Measurements from ENCODE around the genes EEPD1 and MATCAP2.

GRCh38 chr7:34097223-34097526, 191.8 kb downstream of the BMPER start:
- RRBS: no CpG with 5 or more reads among the region's 1 CpG

DNA sequence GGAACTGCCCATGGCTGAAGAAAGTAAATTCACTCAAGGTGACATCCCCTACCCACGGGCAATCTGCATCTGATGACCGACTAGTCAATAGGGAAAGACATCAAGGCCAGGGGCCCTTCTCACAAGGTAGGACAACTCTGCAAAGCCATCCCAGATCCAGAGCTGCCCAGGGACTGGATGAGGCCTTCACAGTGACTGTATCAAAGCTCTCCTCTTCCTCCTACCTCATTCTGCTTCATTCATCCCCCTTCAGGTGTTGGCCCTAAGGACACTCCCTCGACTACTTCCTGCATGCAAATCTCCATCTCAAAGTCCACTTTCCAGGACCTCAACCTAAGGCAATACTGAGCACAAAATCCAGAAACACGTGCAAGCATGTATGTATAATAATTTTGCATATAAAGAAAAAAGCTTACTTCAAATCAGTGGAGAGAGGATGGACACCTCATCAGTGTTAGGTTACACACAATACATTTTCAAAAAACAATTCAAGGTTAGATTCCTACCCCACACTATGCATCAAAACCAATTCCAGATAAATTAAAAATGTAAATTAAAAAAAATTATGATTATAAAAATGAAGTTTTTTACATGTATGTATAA, 25.1 kb downstream of the DPY19L1 start:
- RRBS: no CpG with 5 or more reads among the region's 4 CpGs

GRCh38 chr7:35092745-35093084, 55.4 kb upstream of the DPY19L1 start:
- RRBS: no CpG with 5 or more reads among the region's 6 CpGs

DNA sequence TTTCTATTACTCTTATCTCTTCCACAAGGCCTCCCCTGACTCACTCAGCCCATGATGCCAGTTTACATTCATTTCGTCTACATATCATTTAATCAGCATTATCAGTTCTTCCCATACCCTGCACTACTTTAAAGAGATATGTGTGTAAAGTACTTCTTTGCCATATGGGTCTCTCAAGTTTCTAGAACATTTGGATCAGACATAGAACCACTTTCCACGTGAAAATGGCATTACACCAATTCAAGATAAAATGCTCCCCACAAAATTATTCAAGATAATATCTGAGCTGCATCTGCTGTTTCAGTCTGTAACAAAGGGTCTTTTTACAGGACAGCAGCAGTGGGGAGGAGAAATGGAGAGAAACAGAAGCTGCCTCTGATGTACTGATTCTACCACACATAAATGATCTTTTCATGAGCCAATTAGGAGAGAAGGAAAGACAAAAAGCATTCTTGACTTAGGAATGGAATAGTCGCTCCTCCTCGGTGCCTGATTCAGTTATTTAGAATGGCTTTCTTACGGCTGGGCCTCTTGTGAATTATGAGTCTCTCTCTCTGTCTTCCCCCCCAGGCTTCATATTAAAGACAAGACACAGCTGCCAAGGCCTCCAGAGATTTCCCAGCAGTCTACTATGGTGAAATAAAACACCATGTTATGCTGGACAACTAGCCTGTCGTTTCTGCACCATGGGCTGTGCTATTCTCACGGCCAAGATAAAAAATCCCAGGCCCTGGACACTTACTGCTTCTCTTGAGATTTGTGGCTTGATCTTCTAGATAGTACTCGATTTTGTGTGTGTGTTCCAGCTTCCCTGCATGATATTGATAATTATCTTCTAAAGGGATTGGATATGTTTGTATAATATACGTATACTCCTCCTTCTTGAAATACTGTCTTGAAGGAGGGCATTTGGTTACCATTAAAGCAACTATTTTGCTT, 46.7 kb upstream of the SEPTIN7 start:
- RRBS: no CpG with 5 or more reads among the region's 9 CpGs

DNA sequence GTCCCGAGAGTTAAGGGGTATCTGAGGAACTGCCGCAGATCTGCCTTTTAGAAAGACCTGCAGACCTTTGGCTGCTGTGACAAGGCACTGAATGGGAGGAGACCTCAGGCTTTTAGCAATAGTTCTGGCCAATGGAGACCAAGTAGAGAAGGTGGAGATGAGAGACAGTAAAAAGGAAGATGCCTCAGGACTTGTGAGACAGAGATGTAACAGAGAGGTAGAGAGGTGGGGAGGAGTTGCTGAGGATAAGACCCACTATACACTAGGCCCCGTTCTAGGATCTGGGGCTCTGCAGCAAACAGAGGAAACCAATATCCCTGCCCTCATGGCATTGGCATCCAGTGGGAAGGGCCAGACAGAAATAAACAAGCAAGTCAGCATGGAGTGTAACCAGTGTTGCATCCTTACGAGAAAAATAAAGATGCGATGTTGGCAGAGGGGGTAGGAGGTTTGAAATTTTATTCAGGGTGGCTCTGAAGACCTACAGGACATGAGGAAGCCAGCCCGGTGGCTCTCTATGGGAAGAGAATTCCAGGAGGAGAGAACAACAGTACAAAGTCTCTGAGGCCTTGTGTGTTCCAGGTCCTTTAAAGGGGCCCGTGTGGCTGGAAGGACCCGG, 22.1 kb upstream of the EEPD1 start:
- RRBS: 60% methylated on average over 2 of the region's 8 CpGs

DNA sequence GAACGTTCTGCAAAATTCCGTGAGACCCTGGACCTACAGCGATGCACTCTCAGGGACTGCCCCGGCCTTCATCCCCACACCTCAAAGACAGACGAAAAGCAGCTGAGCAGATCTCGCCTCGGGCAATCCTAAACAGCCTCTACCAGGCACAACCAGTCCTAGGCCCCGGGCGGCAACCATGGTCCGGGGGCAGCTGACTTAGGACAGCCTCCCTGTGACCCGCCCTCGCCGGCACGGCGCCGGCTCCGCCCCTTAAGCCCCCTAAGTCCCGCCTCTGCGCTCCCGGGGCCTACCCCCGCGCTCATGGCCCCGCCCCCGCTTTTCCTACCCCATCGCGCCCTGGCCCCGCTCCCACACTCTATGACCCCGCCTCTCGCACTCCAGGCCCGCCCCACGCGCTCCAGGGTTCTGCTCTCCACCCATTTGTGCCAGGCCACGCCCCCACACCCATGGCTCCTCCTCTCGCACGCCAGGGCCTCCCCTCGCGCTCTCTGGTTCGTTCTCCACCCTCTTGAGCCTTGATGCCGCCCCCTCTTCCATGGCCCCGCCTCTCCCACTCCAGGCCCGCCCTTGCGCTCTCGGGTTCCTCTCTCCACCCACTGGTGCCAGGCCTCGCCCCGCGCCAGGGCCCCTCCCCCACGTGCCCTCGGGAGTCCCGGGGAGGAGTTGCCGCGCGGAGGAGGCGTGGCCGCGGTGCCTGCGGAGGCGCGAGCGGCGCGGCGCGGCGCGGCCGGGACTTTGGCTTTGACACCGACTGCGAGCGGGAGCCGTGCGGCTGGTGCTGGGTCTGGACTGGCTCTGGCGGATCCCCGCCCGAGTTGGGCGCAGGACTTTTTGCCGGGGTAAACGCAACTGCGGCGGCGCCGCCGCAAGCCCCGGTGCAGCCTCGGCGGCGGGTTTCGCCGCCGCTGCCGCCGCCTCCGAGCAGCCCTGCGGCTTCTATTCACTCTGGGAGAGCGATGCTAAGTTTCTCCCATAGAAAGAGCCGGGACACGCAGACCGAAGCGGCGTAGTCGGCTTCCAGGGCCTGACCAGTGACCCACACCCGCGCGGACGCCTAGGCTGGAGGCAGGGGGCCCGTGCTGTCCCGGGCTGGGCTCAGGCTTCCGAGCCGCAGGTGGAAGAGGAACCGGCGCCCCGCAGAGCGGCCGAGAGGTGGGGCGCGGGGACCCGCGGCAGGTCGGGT, at the start of gene EEPD1:
TSS of gene EEPD1 (plus strand) at position 735 of the 1,186 bp plus-strand sequence.
- RRBS: 2% methylated on average over 62 of the region's 118 CpGs

DNA sequence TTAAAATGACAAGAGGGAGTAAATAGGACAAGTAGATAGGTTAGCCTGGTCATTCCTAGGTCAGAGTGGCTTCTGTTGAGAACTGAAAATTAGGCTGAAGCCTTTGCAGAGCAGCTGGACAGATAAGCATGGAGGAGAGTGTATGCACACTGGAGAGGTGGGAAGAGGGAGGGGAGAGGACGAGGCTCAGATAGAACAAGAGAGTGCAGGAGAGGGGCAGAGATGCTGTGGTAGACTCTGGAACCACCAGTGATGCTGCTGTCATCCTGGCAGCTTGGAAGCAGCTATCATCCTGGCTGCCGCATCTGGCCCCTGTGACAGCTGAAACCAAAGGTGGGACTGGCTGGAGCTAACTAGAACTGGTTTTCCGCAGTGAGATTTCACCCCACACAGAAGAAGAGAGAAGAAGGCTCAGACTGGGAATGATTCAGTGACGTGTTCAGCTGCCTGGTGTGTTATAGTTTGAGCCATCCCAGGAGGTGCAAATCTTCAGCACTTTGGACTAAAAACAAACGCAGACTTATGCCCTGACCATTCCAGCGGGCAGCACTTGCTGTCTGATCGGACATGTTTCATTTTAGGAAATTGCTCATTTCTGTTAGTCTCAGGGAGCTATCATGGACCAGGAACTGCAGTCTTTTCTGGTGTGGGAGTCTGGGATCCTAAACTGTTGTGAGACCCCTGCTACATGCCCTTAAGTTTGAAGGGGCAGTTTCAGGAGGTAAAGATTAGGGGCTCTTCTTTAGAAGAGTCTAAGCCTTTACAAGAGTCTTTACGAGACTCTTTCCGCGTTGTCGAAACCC, 38.4 kb downstream of the EEPD1 start:
- RRBS: no CpG with 5 or more reads among the region's 11 CpGs

- RRBS: no CpG with 5 or more reads among the region's 4 CpGs
These were observed 80.9 kb downstream of the MATCAP2 start for GRCh38 chr7:36286089-36286656.

- RRBS: no CpG with 5 or more reads among the region's 19 CpGs
These were observed 79.5 kb downstream of the MATCAP2 start for GRCh38 chr7:36287245-36288335.

GRCh38 chr7:36366456-36367506, at the start of gene MATCAP2:
MATCAP2 (minus strand) TSS chr7:36367240.
- RRBS: 7% methylated on average over 34 of the region's 99 CpGs

DNA sequence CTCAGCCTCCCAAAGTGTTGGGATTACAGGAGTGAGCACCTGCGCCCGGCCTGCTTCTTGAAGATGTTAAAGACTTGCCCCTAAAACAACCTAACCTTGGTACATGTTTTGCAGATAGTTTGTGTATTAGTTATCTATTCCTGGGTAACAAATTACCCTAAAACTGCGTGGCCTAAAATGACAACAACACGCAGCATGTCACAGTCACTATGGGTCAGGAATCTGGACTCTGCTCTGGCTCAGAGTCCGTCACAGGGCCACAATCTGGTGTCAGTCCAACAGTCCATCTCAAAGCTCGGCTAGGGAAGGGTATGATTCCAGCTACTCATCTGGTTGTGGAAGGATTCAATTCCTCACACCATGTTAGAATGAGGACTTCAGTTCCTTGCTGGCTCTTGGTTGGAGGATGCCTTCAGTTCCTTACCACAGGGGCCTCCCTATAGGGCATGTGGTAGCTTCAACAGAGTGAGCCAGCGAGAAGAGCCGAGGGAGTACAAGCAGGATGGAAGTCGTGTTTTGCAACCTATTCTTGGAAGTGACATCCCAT, 71.2 kb downstream of the ANLN start:
- RRBS: no CpG with 5 or more reads among the region's 9 CpGs

DNA sequence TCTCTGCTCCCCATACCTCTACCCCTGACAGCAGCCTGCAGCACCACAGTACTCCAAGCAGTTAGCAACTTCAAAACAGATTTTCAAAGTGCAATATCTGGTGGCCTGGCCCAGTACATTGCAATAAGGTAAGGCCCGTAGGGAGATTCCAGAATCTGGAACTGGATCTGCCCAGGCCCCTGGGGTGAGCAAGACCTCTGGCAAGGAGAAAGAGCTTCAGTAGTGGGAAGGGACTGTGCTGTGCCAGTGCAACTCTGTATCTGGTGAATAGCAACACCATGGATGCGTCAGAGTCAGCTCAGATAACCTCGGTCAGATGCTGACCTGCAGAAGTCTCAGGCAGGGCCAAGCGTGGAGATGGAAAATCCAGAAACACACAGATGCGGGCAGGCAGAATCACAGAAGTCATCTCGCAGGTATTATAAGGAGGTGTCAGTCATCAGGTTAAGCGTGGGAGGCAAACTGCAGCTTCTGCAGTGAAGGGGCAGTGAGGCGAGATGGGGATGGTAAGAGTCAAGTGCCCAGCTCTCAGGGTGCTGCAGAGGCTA, 30.2 kb downstream of the ELMO1 start:
- RRBS: no CpG with 5 or more reads among the region's 8 CpGs

- RRBS: no CpG with 5 or more reads among the region's 7 CpGs
These were observed 63.2 kb upstream of the ELMO1 start for GRCh38 chr7:37511711-37512386.

DNA sequence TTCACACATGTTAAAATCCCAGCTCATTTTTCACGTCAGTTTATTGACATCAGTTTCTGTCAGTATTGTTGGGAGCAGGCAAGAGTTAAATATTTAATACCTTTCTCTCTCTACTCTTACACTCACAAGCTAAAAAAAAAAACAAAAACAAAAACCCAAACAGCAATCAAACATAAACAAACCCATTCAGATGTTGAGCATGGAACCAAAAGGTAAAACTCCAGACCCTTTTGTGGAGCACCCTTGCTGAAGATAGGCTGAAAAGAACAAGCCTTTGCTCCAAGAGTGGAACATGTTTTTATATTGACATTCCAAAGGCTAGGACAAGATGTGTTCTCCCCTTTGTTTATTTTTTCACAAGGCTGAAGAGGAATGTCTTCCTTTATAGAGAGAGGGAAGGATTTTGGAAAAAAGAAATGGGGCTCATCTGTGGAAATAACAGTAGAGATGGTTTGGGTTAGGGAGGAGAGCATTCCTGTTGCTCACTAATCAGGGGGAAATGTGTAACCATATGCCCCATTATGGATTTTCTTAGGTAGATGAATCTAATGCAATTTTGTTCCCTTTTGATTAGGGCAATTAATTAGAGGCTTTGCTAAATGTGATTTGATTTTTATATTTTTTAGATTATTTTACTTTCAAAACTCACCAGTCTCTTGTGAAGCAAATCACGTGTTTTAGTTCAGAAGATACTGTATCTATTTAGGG, 87.2 kb upstream of the ELMO1 start:
- RRBS: no CpG with 5 or more reads among the region's 2 CpGs

DNA sequence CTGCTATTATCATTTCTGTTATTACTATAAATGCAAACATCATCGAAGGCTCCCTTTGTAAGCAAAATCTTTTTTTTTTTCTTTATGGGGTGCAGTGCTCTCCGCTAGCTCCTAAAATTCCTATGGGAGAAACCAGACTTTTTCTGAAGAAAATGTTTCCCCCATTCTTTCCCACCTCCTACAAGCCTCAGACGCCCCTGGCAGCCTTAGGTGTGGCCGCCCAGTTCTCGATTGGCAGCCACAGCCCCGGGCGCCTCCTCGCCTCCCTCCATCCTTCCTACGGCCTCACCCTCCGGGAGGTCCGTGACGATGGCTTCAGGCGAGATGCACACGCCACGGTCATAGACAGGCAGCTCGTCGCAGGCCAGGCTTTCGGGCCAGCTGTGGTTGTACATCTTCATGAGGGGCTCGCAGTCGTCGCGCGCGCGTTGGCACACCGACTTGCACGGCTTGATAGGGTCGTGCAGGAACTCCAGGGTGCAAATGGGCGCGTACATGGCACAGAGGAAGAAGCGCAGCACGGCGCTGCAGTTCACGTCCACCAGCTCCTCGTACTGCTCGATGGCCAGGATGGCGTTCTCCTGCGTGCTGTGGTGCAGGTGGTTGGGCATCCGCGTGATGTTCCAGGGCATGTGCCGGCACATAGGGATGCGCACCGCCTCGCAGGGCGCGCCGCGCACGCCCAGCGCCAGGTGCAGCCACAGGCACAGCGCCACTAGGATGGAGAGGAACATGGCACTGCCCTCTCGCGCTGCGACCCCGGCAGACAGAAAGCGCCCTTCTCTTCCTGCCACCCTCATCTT, 612 bp downstream of the SFRP4 start:
- RRBS: 4% methylated on average over 5 of the region's 56 CpGs

GRCh38 chr7:37977223-37977668, 56.8 kb downstream of the EPDR1 start:
- RRBS: no CpG with 5 or more reads among the region's 3 CpGs

DNA sequence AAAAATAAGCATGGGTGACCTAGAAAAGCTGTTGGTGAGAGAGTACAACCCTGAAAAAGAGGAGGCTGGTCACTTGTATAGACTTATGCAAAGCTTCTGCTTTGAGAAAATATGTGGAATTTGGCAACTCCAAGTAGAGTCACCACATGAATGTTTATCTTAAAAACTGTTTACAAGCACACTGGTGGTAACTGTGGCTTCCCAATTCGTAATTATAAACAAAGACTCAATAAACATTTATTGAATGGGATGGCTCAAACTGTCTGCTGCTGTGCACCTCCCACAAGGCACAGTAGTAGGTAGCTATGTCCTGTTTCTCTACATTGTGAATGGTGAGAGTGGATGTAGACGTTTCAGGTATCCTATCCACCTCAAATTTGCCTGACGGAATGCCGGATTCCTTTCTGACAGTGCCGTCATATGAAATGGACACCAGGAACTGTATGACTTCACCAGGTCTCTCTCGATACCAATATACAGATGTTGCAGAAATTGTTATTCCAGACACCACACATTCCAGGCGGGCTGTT, 138.8 kb downstream of the STARD3NL start:
- RRBS: no CpG with 5 or more reads among the region's 7 CpGs

DNA sequence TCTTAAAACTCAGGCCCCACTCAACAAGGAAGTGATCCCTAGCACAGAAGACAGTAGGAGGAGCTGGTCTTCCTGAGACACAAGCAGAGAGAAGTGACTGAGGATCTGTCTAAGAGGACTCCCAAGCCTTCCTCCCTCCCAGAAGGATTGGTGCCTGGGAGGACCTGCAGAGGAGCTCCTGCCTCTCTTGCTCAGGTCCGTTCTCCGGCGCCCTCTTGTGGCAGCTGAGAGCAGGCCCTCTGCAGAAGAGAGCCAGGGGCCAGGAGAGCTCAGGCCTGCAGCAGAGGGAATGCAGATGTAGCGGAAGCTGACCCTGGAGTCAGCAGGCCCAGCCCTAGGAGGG, 176.2 kb downstream of the STARD3NL start:
- RRBS: no CpG with 5 or more reads among the region's 4 CpGs

DNA sequence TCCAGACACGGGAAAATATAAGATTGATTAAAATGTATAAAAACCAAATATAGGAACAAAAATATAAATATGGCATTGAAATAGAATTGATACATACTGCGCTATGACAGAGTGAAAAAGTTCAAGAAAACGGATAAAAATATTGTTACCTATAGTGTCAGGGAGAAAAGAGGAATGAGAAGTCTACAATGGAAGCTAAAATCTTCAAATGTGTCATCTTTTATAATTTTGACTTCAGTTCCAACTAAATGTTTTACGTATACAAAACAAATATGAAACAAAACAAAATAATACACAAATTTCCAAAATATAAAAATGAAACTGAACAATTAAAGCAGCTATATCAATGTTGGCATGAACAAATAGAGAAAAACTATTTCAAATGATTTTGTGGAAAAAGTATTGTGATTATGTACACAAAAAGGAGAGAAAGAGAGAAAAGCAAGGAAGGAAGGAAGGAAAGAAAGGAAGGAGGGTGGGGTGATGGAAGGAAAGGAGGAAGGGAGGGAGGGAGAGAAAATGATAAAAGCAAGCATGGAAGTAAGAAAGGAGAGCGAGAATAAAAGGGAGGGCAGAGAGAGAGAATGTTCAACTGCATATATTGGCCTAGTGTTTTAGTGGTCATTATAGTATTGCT, 188.6 kb downstream of the STARD3NL start:
- RRBS: no CpG with 5 or more reads among the region's 5 CpGs

DNA sequence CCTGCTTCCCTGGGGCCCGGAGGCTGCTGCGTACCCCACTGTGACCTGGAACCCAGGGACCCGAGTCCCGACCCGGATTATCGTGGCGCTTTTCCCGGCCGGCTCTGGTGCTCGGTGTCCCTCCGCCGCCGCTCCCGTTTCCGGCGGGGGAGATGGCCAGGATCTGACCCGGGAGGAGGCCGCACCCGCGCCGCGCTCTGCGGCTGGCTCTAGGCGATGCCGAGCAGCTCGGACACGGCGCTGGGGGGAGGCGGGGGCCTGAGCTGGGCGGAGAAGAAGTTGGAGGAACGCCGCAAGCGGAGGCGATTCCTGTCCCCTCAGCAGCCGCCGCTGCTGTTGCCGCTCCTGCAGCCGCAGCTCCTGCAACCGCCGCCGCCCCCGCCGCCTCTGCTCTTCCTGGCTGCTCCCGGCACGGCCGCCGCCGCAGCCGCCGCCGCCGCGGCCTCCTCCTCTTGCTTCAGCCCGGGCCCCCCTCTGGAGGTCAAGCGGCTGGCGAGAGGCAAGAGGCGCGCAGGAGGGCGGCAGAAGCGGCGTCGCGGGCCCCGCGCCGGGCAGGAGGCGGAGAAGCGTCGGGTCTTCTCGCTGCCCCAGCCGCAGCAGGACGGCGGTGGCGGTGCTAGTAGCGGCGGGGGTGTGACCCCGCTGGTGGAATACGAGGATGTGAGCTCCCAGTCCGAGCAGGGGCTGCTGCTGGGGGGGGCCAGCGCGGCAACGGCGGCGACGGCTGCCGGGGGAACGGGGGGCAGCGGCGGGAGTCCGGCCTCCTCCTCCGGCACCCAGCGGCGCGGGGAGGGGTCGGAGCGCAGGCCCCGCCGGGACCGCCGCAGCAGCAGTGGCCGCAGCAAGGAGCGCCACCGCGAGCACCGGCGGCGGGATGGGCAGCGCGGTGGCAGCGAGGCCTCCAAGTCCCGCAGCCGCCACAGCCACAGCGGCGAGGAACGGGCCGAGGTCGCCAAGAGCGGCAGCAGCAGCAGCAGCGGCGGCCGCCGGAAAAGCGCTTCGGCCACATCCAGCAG, 678 bp downstream of the CDK13 start:
- RRBS: 1% methylated on average over 50 of the region's 124 CpGs

Data from CMK (cell line).